Spinal cord (tissue), 3 donors: ENCODE results near the genes FOXI1 and RANBP17.

GRCh38 chr5:170105616-170106125, at the start of gene FOXI1:
TSS of gene FOXI1 (plus strand) at chr5:170105897.
- PRO-cap: no peak
- RAMPAGE, long total RNA: no peak

DNA sequence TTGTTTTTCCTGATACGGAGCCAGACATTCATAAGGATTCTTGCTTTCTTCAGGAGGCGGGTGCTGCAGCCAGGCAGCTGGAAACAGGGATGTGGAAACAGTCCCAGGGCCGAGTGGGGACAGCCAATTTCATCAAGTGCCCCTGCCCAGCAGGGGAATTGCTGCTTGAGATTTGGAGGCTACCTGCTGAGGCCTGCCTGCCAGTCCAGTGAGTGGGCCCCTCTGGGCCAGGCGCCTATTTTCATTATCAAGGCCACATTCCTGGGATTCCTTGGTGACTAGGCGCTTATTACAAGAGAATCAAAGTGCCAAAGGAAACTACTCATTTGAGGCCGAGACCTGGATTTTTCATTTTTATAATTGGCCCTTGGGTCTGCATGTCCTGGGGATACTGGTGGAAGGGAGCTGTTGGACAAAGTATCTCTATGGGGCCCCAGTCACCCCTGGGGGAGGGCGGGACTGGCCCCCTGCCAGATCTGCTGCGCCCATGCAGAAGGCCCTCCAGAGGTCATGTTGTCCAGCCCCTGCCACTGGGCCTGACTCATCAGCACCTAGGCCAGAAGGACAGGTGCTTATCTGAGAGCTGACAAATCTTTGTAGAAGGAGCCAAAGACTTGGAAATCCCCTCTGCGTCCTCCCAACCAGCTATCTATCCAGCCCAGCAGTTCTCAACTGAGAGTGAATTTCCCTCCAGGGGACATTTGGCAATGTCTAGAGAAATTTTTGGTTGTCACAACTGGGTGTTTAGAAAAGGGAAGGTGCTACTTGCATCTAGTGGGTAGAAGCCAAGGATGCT, 45.5 kb downstream of the FOXI1 start:
- PRO-cap: no peak
- RAMPAGE, long total RNA: no peak

GRCh38 chr5:170254212-170254768, 21.5 kb downstream of the C5orf58 start:
- PRO-cap: no peak
- RAMPAGE, long total RNA: no peak

DNA sequence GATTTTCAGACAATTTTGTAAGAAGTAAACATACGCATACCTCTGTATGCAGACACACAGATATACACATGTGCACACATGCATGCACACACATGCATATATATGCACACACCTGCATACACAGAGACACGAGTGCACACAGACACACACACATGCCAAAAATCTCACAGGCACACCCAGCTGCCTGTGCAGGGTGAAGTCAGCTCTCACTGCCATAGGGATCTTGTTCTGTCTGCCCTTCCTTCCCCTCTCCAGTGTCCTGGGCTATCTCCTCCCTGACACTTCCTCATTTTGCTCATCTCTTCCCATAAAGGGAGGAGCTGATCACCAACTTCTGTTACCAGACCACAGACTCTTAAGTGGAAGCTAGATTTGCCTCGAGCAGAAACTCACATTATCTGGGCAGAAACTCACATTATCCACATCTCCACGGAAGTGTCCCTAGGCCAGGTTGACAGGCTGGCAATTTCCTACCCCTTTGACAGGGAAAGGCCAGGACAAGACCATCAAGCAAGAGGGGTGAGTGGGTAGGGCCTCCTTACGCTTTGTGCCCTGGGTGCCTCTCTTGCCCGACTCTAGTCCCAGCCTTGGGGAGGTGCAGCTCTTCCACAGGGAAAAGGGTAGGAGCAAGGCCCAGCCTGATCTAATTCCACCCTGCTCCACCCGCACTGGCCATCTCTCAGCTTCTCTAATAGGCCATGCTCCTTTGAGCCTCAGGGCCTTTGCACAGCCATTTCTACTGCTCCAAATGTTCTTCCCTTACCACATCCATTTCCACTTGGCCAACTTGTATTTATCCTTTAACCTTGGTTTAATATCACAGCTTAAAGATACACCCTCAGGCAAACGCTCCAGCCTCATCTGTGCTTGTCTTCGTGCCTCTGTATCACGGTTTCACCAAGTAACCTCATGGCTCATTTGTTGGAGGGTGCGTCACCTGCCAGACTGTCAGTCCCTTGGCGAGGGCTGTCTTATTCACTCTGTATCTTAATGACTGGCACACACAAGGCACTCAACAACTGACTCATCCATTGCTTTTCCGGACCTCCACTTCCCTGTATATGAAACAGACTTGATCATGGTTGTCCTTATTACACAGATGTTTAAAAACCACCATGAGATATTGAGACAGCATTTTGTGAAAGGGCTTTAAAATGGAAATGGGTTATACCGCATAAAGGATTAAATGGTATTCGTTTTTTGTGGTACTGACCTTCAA, 28.4 kb downstream of the LCP2 start:
- PRO-cap: no peak
- RAMPAGE, long total RNA: no peak

- PRO-cap: no peak
- RAMPAGE, long total RNA: no peak
These were observed 26.9 kb downstream of the LCP2 start for GRCh38 chr5:170270525-170271287.

- PRO-cap: no peak
- RAMPAGE, long total RNA: no peak
These were observed 19.8 kb downstream of the LCP2 start for GRCh38 chr5:170277658-170278347.

DNA sequence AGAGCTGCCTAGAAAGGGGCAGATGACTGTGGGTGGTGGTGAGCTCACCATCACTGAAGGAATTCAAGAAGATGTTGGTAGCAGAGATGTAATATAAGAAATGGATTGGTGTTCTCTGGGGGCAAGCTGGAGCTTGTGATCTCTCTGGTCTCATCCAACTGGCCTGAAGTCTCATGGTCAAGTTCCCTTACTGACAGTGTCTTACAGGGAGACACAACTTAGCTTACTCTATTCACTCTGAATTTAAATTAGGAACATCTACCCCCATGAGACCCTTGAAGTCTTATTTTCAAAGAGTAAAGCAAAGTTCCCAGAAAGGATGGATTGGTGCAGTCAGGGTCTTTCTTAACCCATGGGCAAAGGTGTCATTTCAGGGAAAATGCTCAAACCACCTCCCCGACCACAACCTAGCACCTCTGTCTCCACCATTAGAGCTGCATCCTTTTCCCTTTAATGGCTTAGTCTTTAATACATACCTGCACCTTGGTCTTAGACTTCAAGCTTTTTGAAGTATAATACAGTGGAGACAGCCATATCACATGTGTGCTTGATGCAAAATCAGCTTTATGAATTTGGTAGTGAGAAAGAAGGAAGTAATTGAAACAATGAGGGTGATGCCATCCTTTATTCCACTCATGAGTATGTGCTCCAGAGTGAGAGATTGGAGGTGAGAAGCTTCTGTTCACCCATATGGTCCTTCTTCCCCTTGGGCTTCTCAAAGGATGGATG, 5.1 kb downstream of the LCP2 start:
- PRO-cap: no peak
- RAMPAGE, long total RNA: no peak

- PRO-cap: no peak
- RAMPAGE, long total RNA: no peak
These were observed 31.2 kb downstream of the KCNMB1 start for GRCh38 chr5:170357661-170358619.

- PRO-cap: no peak
- RAMPAGE, long total RNA: no peak
These were observed 1.3 kb downstream of the KCNMB1 start for GRCh38 chr5:170387778-170388407.

DNA sequence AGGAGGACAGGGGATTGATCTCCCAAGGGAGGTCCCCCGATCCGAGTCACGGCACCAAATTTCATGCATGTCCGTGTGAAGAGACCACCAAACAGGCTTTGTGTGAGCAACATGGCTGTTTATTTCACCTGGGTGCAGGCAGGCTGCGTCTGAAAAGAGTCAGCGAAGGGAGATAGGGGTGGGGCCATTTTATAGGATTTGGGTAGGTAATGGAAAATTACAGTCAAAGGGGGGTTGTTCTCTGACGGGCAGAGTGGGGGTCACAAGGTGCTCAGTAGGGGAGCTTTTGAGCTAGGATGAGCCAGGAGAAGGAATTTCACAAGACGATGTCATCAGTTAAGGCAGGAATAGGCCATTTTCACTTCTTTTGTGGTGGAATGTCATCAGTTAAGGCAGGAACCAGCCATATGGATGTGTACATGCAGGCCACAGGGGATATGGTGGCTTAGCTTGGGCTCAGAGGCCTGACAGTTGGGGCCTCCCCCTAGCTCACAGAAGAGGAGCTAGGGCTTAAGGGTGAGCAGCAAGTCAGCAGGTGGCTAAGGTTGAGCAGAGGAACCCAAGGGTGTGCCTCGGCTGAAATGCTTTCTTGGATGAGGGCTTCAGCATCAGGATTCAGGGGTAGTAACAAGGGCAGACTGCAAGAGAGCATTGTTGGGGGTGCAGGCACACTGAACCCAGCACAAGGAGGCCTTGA, 16.0 kb upstream of the GABRP start:
- PRO-cap: no peak
- RAMPAGE, long total RNA: no peak

DNA sequence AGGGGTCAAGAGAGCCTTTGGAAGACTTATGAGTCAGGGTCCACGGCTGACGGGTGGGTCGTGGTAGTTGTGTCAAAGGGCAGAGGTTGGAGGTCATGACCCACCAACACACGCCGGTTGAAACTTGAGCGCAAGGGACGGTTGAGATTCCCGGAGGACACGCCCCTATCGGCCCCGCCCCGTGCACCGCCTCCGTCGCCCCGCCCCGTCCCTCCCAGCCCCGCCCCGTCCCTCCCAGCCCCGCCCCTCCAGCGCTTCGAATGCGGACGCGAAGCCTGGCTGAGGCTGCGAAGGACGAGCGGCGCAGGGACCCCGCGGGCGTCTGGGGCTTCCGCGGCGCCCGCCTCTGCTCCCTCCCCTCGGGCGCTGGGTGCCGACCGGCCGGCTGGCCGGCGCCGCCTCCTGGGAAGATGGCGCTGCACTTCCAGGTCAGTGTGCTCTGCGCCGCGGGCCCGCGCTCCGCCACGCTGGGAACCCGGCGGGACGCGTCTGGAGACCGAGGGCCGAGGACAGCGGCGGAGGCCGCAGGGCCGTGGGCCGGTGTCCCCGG, at the start of gene RANBP17:
Gene RANBP17, plus strand, starts transcription at position 395 of the 550 bp plus-strand sequence.
- PRO-cap: no peak
- RAMPAGE, long total RNA: no peak

GRCh38 chr5:171089812-171090070, 219.3 kb upstream of the TLX3 start:
- PRO-cap: no peak
- RAMPAGE, long total RNA: no peak

DNA sequence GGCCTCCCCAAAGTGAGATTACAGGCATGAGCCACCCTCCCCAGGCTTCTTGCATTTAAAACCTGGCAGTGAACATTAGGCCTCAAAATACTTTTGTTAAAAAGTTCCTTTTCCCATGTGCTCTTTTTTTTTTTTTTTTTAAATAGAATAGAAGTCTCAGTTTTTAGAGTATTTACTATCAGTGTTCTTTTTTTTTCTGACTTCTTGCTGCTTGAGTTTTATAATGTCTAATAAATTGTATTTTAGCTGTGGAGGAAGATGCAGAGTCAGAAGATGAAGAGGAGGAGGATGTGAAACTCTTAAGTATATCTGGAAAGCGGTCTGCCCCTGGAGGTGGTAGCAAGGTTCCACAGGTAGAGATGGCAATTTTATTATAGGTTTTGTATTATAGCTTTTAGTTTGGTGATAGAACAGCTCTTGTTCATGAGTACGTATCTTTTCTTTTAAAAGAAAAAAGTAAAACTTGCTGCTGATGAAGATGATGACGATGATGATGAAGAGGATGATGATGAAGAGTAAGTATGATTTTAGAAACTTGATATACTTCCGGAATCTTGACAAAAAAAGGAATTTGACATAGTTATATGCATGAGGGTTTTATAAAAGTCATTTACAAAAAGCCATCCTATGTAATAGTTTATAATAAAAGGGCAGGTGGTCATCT, 4.9 kb downstream of the NPM1 start:
- PRO-cap: no peak
- RAMPAGE, long total RNA: no peak

GRCh38 chr5:171412597-171413639, 6.5 kb upstream of the FGF18 start:
- PRO-cap: no peak
- RAMPAGE, long total RNA: no peak

GRCh38 chr5:171484300-171484684, 64.8 kb downstream of the FGF18 start:
- PRO-cap: no peak
- RAMPAGE, long total RNA: no peak

- PRO-cap: no peak
- RAMPAGE, long total RNA: no peak
These were observed 154.9 kb downstream of the FGF18 start for GRCh38 chr5:171574366-171574777.

DNA sequence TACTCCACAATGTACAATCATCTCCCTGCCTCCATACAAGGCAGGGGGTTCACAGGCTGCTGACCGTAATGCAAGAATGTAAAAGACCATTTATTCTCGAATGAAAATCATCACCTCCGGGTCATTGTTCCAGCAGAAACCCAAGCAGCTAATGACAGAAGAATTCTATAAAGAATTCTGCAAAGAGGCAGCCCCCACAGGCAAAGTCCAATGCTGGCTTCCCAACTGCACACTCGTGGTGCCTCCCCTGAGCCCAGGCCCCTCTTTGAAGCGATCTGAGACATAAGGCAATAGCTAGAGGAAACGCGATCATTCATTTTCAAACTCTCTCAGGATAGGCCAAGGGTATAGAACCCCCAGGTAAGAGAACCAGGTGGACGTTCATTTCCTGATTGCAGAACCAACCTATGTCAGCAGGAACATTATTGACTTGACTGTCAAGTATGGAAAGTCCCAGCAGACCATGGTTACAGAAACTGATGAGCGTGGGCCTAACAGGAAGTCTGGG, 40.7 kb upstream of the FBXW11 start:
- PRO-cap: no peak
- RAMPAGE, long total RNA: no peak

GRCh38 chr5:172052177-172052837, 45.9 kb upstream of the FBXW11 start:
- PRO-cap: no peak
- RAMPAGE, long total RNA: no peak

- PRO-cap: no peak
- RAMPAGE, long total RNA: no peak
These were observed 75.7 kb upstream of the FBXW11 start for GRCh38 chr5:172082123-172082611.

- PRO-cap: no peak
- RAMPAGE, long total RNA: no peak
These were observed 7.9 kb downstream of the UBTD2 start for GRCh38 chr5:172275469-172276188.